Hair follicle dermal papilla cell (primary cell): Measurements from ENCODE around the gene CREG1.

DNA sequence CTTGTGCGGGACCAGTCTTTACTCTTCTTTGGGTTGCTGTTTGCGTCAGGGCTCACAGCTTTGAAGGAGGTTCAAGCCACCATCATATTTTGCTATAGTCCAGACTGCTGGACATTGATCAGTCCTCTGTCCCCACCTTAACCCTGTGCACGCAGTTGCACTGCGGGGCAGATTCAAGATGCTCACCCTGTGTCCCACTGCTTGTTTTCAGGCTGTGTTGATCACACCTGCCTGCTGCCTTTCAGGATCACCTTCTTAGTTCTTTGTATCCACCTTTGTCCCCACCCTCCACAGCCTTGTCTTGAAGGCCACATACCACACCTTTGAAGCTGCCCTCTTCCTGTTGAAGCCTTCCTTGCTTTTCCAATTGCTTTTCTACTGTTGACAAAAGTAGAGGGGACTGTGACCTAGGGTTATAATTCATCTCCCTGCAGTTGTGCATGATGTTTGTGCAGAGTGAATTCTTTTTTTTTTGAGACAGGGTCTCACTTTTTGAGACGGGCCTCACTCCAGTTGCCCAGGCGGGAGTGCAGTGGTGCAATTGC, 32.6 kb downstream of the UCK2 start:
- CAGE, long polyA plus RNA = no peak

DNA sequence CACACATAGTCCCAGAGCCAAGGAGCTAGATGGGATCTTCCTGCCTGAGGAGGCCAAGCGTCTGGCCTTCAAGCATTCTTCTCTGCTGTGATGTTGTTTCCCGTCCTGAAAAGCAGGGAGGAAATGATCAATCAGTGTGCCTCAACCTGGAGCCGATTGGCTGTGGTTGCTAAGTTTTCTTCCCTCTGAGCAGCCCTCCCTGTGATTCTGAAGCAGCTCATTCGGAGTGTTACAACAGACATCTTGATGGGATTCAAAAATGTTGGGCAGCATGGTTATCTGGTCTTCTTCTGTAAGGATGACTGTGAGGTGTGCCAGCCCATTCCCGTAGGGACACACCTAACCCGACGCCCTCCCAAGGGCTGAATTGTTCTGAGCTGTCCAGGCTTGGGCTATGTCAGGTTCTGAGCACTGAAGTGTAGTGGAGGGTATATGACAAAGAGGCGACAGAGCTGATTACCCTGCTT, 56.8 kb downstream of the UCK2 start:
- CAGE, long polyA plus RNA = no peak

- CAGE, long polyA plus RNA = no peak
Measured at GRCh38 chr1:166307819-166308434, 141.1 kb upstream of the FAM78B start.

DNA sequence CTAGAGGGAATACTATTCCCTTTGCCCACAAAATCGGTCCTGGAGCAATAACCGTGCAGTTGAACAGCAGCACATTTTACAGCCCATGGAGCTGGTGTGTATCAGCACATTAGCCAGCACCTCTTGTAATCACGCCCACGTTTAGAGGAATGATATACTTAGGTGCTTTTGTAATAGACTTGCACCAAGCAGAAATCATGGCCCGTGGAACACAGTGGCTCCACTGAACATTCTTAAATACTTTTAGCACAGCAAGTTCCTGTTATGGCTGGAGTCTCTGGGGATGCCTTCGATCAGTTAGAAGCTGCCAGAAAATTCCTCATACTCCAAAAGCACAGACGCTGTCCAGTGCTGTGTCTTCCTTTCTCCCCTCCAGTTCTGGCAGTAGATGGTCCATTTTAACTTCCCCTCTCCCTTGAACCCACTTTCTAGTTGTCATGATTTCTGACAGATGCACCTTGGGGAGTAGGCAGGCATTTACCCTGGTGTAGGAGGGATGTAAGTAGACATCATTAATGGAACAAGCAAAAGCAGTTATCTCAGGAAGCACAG, 218.2 kb upstream of the FAM78B start:
- CAGE, long polyA plus RNA = no peak

GRCh38 chr1:166700747-166701056, 138.6 kb upstream of the POGK start:
- CAGE, long polyA plus RNA = no peak

GRCh38 chr1:166874326-166874972, 1.6 kb downstream of the TADA1 start:
- CAGE, long polyA plus RNA = no peak

GRCh38 chr1:167085832-167086384, 4.3 kb downstream of the GPA33 start:
- CAGE, long polyA plus RNA = no peak

DNA sequence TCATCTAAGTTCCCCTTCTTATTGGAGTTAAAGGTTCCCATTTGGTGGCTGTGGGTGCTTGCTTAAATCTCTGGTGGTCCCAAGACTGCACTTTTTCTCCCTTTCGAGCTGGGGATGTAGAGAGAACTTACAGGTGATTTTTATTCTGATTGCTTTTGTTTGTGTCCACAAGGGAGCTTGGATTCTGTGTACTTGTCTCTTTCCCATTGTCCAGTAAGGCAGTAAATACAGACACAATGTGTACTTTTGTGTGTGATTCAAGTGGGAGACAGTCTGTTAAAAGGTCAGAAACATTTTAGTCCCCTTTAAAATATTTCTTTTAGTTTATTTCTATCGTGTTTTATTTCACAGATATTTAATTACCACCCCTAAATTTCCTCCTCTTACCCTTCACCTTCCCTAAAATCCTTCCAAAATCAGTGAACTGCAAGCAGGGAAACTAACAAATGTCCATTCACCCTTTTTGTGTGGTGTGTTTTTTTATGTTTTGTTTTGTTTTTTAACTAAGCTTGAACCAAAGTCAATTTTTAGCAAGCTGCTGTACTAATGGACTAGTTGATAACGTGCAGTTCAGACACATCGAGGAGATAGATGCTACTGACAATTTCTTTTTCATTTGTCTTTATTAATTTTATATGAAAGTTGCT, 100.6 kb downstream of the CD247 start:
- CAGE, long polyA plus RNA = no peak

DNA sequence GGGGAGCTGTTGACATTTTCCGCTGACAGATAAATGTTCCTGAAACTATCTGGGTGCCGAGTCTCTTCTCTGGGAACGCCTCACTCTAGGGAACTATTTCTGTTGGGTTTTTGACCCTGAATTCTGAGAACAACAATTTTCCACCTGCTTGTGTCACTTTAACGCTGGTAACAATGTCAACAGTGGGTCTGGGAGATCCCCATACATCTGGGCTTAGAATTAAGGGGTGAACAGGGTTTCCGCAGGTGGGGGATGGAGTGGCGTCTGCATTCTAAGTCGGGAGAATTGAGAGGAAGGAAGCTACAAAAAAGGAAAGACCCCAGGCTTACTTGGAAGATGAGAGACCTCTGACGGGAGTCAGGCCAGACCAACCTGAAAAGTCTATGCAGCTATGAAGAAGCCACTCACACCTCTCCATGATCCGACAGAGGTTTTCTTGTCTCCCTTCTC, 8.7 kb downstream of the CD247 start:
- CAGE, long polyA plus RNA = no peak

- CAGE, long polyA plus RNA = no peak
Measured at GRCh38 chr1:167552794-167554180, at the start of gene CREG1. TSS of gene CREG1 (minus strand) at chr1:167553762.

- CAGE, long polyA plus RNA = no peak
Measured at GRCh38 chr1:167627694-167628733, 2.0 kb upstream of the RCSD1 start.

DNA sequence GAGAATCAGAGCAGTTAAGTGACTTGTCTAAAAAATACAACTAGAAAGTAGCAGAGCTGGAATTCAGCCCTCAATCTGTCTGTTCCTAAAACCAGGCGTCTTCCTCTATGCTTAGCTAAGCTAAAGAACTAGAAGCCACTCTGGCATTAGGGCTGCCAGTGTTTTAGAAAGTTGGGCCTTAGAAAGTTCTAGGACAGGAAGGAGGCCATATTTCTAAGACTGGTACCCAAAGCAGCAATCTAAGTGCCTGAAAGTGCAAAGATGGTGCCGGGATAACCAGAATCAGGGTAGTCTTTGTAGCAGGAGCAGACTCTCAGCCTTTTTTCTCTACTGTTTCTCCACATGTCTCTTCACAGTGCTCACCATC, 1.3 kb upstream of the RCSD1 start:
- CAGE, long polyA plus RNA = no peak

DNA sequence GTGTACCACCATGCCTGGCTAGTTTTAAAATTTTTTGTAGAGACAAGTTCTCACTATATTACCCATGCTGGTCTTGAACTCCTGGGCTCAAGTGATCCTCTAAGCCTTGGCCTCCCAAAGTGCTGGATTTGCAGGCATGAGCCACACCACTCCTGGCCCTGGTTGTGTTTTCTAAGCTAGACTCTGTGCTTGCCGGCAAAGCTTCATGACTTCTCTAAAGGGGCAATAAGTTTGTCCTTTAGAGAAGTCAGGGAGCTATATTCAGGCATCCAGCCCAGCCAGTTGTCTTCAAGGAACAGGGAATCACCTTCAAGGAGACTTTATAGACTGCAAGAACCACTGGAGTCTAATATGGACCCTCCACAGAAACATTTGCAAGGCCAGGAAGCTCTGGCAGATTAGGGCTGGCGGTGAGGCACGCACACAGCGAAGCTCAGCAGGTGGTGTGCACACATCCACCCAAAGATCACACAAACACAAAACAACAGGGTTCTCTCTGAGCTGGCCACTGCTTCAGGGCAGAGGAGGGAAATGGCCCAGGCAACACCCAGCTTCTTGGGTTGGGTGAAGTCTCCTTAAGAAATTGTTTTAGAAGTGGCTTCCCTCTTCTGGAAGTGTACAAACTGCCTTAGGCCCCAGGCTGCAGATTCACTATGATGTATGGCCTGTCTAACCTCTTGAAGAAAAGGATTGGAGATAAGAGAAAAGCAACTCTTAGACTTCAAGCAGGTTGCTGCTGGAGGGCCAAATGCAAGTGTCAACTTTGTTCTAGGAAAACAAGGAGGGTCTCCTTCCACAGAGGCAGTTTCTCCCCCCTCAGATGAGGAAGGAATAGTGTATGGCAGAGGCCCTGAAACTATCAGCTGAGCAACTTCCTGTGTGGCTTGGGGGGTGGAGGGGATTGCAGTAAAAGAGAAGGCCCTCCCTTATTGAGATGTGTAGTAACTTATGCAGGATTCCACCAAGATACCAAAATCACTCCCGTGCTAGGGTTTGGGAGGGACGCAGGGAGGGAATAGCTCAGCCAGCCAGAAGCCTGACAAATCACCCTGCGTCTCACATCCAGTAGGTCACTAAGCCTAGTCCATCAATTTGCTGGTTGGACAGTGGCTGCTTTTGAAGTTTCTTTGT, 2.0 kb downstream of the RCSD1 start:
- CAGE, long polyA plus RNA = no peak

DNA sequence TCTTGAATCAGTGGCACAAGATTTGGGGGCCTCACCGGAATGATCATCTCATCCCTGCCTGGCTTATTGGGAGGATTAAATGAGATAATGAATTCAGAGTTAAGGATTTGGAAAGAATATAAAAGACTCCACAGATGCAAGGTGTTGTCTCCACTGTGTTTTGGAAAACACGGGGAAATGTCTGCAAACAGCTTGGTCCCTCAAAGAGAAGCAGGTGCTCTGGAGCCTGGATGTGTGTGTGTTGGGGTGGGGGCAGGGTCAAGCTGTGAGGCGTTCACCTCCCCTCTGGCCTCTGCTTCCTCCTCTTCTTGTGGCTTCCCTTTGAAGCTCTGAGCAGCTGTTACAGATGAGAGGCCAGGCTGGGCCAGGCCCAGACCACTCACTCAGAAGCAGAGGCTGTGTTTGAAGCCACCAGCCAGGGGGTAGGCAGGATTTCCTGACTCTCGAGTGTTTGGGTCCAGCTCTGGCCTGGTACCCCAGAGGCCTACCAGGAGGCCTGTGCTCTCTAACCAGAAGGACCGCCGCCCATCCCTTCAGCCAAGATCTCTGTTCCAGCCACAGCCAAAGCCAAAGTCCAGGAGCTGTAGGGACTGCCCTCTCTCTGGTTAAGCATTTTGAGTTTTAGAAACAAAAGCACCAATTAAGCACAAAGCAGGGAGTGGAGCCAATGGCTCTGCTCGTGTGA, 20.2 kb downstream of the RCSD1 start:
- CAGE, long polyA plus RNA = no peak

DNA sequence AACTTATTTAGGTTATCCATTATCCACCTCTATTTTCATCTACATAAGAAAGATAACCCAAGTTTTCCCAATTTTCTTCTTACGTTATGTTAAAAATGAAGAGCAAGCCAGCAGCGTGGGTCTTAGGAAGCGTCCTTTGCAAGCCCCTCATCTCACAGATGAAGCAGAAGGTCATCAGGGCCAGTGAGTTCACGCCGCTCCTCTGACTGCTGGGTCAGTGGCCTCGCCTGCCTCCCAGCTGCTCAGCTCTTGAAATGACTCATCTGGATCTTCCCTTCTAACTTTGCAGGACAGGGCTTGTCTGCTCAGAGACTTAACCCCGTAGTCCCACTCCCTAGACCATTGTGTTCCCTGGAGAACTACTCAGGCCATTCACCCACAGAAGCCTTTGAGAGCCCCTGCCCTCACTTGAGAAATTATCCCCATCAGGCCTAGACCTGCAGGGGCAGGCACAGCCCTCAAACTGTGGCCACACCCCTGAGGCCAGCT, 32.9 kb downstream of the RCSD1 start:
- CAGE, long polyA plus RNA = no peak

DNA sequence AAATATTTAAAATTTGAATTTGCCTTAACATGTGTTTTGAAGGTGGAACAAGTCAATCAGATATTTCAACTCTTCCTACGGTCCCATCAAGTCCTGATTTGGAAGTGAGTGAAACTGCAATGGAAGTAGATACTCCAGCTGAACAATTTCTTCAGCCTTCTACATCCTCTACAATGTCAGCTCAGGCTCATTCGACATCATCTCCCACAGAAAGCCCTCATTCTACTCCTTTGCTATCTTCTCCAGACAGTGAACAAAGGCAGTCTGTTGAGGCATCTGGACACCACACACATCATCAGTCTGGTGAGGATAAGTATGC, 67.6 kb upstream of the MPC2 start:
- CAGE, long polyA plus RNA = no peak

- CAGE, long polyA plus RNA = no peak
Measured at GRCh38 chr1:168230568-168231331, 4.9 kb downstream of the SFT2D2 start.

DNA sequence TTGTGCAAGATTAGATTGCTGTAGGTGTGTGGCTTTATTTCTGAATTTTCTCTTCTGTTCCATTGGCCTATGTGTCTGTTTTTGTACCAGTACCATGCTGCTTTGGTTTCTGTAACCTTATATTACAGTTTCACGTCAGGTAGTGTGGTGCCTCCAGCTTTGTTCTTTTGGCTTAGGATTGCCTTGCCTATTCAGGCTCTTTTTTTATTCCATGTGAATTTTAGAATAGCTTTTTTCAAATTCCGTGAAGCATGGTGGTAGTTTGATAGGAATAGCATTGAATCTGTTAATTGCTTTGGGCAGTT, 74.3 kb downstream of the TBX19 start:
- CAGE, long polyA plus RNA = no peak

GRCh38 chr1:168362801-168363187, 82.1 kb downstream of the TBX19 start:
- CAGE, long polyA plus RNA = no peak

DNA sequence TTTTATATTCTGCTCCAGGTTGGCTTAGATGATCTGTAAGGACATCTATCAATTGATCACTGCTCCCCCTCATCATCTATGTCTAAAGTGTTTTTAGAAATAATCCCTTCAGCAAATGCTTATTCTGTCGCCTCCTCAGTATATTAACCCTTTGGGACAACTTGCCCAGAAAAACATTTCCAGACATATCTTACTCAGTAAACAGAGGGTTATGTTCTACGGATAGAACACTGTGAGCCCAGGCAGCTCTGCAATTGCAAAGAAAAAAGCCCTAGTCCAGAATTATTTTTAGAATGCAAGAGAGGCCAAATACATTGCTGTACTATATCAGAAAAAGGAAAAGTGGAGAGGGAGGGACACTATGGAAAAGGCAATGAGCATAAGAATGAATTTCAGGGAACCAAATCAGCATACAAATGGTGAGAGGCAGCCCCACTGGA, 115.9 kb downstream of the XCL2 start:
- CAGE, long polyA plus RNA = no peak